Esophagus squamous epithelium (tissue), 4 donors: ENCODE results near the genes GPATCH2L, LRRC74A and CIPC.

- PRO-cap: unidirectional peak, minus-strand start at chr14:75419489
- RAMPAGE, long total RNA, 4 experiments: no peak in any of the 4 experiments
These were observed 8.4 kb upstream of the JDP2 start for GRCh38 chr14:75419201-75419971.

GRCh38 chr14:75426338-75427364 is 1.2 kb upstream of the JDP2 start:
- PRO-cap: bidirectional peak, plus-strand start at chr14:75426871, minus-strand start at chr14:75426807
- RAMPAGE, long total RNA, 4 experiments: no peak in any of the 4 experiments

DNA sequence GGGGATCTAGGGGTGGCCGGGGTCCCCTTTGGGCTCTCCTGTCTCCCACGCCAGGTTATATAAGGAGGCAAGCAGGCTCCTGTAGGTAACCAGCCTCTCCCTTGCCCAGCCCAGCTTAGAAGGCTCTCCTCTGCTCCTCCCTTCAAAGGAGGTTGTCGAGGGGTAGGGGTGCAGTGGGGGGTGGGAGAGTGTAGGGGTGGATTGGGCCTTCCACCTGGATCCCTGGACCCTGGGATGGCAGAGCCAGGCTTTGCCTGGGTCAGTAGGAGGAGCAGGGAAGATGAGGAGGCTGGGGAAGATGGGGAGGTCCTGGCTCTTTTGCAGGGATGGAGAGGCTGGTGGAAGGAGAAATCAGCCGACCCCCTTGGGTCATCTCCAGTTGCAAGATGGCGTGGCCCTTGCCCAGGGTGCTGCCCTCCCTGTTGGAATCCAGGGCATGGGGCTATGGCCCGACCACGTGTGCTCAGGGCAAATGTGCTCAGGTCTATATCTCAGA is 1.1 kb downstream of the JDP2 start:
- PRO-cap: no peak
- RAMPAGE, long total RNA, 4 experiments: no peak in any of the 4 experiments

DNA sequence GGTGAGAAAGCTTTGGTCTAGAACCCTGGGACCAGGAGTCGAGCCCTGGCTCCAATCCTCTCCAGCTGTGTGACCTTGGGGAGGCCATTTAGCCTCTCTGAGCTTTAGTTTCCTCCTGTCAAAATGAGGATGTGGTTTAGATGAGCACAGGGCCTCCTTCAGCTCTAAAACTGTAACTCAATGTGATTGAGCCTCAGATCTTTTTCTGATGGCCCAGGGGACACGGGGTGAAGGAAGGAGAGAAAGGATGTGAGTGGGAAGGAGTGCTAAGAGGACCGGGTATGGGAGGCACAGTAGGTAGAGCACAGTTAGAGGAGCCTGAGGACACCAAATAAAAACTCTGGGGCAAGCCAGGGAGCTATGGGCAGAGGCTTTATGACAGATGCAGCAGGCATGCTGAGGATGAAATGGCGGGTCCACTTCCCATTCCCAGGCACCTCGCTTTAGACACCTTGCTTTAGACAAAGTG is 7.8 kb downstream of the JDP2 start:
- PRO-cap: no peak
- RAMPAGE, long total RNA, 4 experiments: no peak in any of the 4 experiments

DNA sequence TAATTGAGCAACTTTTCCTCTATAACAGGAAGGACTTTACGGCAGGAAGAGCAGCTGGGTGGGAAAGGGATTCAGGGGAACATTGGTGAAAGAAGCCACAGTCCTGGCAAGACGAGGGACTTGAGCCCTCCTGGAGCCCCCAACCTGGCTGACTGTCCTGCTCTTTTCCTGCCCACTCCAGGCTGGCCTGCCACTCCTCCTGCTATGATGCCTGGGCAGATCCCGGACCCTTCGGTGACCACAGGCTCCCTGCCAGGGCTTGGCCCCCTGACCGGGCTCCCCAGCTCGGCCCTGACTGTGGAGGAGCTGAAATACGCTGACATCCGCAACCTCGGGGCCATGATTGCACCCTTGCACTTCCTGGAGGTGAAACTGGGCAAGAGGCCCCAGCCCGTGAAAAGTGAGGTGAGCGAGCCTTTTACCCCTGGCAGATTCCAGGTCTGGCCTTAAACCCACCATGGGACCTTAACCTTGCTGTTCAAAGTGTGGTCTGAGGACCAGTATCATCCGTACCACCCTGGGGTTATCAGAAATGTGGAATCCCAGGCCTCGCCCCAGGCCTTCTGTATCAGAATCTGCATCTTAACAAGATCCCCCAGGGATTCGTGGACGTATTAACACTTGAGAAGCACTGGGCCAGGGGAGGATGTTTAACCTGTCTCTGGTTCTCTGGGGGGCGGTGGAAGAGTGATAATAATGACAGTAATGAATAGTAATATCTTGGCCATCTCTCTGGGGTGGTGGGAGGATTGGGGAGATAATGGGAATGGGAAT is 10.1 kb downstream of the JDP2 start:
- PRO-cap: no peak
- RAMPAGE, long total RNA, 4 experiments: no peak in any of the 4 experiments

GRCh38 chr14:75438526-75439294 is 10.9 kb downstream of the JDP2 start:
- PRO-cap: no peak
- RAMPAGE, long total RNA, 4 experiments: no peak in any of the 4 experiments

DNA sequence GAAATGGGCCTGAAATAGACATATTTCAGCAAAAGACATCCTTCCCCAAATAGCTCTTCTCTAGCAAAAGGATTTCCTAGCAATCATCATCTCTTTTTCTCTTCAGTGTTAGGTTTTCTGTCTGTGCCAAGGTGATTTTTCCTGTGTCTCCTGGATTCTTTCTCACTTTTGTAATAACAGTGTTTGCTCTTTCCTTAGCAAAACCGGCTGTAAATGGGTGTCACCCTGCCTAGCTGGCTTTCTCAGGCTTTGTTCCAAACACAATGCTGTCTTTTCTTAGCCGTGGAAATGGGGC is 21.8 kb downstream of the JDP2 start:
- PRO-cap: no peak
- RAMPAGE, long total RNA, 4 experiments: no peak in any of the 4 experiments

DNA sequence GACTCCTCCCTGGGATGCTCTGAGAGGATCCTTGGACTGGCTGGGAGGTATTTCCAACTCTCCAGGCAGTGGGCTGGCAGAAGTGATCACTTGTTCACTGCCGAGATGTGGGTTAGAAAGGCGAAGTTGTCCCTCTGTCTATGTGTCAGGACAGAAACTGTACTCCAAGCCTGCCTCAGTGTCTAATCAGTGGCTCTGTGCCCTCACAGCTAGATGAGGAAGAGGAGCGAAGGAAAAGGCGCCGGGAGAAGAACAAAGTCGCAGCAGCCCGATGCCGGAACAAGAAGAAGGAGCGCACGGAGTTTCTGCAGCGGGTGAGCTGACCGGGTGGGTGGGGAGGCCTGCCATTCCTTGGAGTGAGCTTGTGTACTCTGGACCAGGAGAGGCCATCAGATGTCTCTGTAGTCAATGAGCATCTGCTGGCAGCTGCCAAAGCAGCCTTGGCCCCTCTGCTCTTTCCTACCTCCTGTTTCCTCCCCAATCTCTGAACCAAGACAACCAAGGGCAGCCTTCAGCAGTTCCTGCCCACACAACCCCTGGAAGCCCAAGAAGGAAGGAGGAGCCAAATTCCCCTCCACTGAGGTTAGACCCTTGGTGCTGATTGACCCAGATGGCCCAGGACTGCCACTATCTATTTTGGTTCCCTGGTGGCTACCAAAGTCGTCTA is 33.5 kb downstream of the JDP2 start:
- PRO-cap: no peak
- RAMPAGE, long total RNA, 4 experiments: no peak in any of the 4 experiments

- PRO-cap: no peak
- RAMPAGE, long total RNA, 4 experiments: no peak in any of the 4 experiments
These were observed 82.1 kb downstream of the TGFB3 start for GRCh38 chr14:75899751-75900035.

DNA sequence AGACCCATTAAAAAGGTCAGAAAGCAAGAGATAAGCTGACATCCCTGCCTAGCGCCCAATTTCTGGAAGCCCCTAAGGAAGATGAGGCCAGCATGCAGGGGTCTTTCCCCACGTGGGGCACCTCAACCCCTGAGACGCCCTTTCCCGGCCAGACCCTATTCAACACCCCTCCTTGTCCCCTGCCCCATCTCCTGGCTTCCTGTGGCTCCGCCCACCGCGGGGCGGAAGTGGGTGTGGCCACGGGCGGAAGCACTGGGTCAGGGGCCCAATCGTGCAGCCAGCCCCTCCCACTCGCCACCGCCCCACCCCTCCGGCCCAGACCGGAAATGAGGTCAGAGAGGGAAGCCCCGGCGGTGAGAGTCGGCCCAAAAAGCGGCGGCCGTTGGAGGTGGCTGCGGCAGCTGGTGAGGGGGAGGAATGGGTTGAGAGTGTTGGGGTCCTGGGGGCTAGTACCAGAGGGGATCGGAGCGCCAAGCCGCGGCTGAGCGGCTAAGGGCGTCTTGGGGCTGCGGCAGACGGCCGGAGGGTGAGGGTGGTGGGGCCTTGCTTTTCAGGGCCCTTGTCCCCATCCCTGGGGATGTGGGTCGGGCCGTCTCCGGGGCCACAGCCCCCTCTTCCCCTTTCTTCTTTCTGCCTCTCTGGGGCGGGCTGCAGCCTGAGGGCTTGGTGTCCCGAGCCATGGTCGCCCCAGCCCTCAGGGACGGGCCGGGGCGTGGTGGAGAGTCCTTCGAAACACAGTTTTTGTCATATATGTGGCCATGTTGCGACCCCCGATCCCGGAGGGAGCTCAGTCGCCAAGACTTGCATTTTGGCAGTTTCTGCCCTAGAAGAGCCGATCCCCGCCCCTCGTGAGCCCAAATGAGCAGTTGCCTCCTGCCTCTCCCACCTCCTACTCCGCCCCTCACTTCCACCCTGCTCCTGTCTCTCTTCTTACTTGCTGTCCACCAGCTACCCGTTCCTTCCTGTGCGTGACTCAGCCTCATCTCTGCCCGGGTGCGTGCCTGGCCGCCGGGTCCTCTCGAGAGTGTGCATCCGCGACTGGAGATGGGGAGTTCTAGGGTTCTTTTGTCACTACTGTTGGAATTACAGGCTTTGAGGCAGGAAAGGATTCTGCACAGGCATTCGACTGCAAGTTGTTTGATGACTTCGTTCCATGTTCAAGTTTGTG is at the start of gene GPATCH2L:
Gene GPATCH2L, plus strand, starts transcription at position 335 of the 1,168 bp plus-strand sequence.
- PRO-cap: bidirectional peak, plus-strand start at position 335 of the sequence, minus-strand start at position 229 of the sequence; bidirectional peak, plus-strand start at position 955 of the sequence, minus-strand start at position 896 of the sequence; unidirectional peak, minus-strand start at position 987 of the sequence
- RAMPAGE, long total RNA, 4 experiments: start-site peak on the plus strand in 4 of 4 experiments, centred at positions 347 to 355 of the sequence, 58 to 203 reads per replicate

DNA sequence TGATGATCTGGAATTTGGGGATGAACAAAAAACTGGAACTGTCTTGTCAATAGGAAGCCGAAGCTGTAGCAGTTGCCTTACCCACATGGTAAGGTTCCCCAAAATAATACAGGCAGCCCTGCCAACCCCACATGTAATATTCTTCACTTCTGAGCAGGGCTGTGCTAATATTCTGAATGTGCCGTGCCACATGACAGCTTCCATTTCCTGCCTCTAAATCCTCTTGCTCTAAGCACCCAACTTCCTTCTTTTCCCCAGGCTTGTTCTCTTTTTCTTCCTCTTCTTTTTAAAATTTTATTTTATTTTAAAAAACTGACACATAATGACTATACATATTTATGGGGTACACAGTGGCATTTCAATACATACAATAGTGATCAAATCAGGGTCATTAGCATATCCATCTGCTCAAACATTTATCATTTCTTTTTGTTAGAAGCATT is 39.6 kb downstream of the GPATCH2L start:
- PRO-cap: no peak
- RAMPAGE, long total RNA, 4 experiments: no peak in any of the 4 experiments

DNA sequence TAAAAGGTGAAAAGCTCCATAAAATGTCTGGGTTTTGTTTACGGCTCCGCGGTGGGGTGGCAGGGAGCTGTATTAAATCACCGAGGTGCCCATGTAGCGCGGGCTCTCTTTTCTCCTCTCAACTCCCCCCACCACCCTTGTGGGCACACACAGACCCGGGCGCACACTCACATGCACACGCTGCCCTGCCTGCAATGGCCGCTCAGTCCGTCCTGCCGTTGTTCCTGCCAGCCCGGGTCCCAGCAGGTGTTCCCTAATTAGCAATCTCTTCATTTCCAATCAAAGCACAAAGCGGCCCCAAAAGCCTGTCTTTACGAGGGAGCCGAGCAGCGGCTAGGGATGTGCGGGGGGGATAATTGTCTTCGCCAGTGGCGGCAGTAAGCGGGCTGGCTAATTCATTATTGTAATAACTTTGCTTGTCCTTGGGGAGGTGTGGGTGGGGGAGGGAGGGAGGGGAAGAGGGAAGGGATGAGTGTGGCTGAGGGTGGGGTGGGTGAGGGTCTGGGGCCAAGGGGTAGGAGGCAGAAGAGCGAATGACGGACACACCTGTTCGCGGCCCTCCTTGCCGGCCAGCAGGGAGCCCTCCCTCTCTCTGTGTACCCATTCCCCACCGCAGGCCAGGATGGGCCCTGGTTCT is 46.3 kb upstream of the ESRRB start:
- PRO-cap: no peak
- RAMPAGE, long total RNA, 4 experiments: no peak in any of the 4 experiments

GRCh38 chr14:76825960-76826767 is at the start of gene LRRC74A:
TSS of gene LRRC74A (plus strand) at chr14:76826408.
- PRO-cap: no peak
- RAMPAGE, long total RNA, 4 experiments: no peak in any of the 4 experiments

DNA sequence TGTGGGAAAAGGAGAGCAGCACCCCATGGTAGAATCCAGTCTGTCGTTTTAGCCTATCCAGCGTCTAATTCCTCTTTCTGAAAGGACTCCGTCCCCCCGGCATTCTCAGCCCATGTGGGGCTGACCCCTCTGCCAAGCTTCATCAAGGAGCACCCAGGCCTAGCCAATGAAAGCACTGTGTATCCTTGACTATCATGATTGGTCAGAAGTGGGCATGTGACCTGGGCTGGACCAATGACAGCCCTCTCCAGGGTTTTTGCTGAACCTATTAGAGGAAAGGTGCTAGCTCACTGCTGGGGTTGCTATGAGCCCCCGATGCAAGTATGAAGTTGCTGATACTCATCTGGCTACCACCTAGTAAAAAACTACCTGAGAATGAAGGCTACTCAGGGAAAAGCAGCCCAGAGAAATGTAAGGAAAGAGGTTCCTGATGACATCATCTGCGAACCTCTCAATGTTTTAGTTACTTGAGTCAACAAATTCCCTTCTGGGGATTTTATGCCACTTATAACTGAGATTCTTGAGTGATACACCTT is 68.1 kb downstream of the LRRC74A start:
- PRO-cap: no peak
- RAMPAGE, long total RNA, 4 experiments: no peak in any of the 4 experiments

- PRO-cap: no peak
- RAMPAGE, long total RNA, 4 experiments: no peak in any of the 4 experiments
These were observed 100.3 kb downstream of the LRRC74A start for GRCh38 chr14:76926428-76927071.

- PRO-cap: bidirectional peak, plus-strand start at chr14:76962159, minus-strand start at chr14:76962058
- RAMPAGE, long total RNA, 4 experiments: no peak in any of the 4 experiments
These were observed 66.8 kb downstream of the IRF2BPL start for GRCh38 chr14:76961578-76962278.

GRCh38 chr14:77007850-77008697 is 20.4 kb downstream of the IRF2BPL start:
- PRO-cap: no peak
- RAMPAGE, long total RNA, 4 experiments: no peak in any of the 4 experiments

- PRO-cap: bidirectional peak, plus-strand start at chr14:77098282, minus-strand start at chr14:77097881
- RAMPAGE, long total RNA, 4 experiments: start-site peak on the plus strand in 4 of 4 experiments, at chr14:77098258-77098343 at its widest, 32 to 715 reads per replicate
These were observed at the start of gene CIPC for GRCh38 chr14:77097419-77098583. TSS of gene CIPC (plus strand) at chr14:77098258.

DNA sequence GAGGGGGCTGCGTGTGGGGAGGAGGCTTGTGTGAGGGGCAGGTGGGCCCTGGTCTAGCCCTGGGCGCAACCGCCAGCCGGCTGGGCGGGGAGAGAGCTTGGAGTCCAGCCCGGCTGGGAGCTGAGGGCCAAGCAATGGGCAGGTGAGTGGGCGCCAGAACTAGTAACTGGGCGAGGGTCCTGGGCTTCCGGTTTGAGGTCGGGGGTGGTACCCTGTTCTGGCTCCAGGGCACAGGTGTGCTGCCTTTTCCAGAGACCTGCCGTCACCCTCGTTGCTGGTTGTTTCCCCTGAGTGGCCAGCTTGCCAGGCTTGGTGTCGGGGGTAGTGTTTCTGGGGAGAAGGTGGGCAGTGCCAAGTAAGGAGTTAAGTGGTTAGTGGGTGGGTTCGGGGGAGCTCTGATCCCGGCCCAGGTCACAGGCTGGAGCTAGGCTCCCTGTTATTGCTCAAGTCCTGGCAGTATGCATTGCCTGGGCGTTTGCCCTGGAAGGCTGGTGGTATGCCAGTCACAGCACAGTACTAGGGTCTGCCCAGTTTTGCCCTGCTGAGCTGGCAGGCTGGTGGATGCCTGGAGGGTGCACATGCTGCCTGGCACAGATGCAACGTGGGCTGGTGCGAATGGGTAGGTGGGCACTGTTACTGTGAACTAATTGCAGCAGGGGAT is 656 bp downstream of the CIPC start:
- PRO-cap: bidirectional peak, plus-strand start at position 530 of the sequence, minus-strand start at position 460 of the sequence
- RAMPAGE, long total RNA, 4 experiments: no peak in any of the 4 experiments

DNA sequence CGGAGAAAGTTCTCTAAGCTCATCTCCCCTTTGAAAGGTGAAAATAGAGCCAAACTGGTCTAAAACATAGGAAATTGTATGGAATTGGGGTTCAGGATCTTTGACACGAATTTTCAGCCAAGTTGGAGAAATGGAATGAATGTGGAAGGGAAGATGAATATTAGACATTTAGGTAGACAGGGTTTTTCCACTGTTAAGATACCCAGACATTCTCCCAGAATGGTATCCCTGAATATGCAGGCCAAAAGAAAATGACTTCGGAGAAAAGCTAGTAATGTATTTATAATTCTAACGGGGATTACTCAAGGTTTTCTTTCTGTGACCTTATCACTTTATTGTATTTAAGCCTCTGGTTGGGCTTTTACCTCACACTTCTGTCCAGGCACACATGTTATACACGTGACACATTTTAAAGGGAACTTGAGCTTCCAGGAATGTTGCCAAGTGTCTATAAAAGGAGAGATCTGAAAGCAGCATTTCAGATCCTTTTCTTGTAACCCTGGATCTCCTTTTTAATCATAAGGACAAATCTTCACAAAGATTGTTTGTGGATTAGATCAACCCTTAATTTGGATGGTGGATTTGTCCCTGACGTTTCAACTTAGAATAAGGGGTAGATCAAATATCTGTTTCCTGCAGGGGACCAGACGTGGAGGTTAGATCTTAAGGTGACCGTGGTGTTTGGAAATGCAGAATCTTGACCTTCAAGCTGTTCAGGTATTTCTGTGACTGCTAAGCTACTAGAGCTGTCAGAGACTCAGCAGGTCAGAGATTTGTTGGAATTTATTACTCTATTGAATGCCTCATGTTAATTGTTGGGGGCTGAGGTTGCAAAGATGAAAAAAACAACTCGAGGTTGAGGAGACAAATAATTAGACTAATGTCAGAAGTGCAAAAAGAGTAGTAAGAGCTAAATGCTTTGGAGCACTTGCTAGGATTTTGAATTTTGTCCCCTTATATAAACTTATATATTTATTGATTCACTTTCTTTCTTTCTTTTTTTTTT is 1.5 kb downstream of the CIPC start:
- PRO-cap: unidirectional peak, minus-strand start at position 337 of the sequence
- RAMPAGE, long total RNA, 4 experiments: no peak in any of the 4 experiments